Psoas muscle (tissue), 2 donors: ENCODE measurements around the gene SLC6A15.

GRCh38 chr12:79672263-79672994 is 18.3 kb downstream of the PAWR start:
- PRO-cap, 2 experiments, result no peak in any of the 2 experiments

DNA sequence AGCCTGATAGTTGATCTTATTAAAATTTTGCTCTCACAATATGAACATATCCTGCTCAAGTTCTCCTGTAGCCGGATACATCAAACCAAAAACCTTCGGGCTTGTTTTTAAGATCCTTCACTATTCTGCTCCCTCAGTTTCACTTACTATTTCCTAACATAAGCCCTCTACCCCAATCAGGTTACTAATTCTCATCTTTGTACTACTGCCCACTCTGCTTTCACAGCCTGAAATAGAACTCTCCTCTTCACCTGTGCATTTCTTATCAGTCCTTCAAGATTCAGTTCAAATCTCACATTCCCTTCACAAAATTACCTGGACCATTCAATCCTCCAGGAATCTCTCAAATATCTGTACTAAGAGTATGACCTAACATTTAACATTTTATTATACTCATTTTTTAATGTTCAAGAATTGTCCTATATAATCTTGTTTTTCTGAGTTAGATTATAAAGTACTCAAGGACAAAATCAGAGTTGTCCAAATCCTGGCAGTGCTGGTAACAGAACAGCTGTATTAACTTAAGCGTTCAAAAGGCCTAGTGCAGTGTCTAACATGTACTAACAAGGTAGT is 14.1 kb downstream of the PAWR start:
- PRO-cap, 2 experiments, result no peak in any of the 2 experiments

- PRO-cap, 2 experiments, result no peak in any of the 2 experiments
Measured at GRCh38 chr12:79685025-79685464, 5.7 kb downstream of the PAWR start.

GRCh38 chr12:79711752-79712069 is 20.9 kb upstream of the PAWR start:
- PRO-cap, 2 experiments, result no peak in any of the 2 experiments

DNA sequence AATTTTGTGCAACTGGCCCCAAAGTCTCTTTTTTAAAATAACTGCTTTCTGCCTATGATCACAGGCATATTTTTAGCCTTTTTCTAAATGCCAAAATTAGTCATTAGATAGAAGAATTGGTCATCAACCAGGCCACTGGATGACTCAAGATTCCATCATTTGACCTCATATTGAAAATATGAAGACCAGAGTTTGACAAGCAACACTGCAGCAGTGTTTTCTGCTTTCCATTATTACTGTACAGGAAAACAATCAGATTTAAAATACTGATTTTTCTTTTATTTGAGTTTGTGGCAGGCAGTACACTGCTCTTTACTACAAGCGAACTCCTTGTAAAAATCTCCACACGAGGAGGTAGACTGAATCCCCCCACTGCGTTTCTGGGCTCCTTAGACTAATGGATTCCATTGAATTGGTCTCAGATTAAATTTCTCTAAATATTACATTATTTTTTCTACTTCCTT is 54.6 kb upstream of the OTOGL start:
- PRO-cap, 2 experiments, result no peak in any of the 2 experiments

DNA sequence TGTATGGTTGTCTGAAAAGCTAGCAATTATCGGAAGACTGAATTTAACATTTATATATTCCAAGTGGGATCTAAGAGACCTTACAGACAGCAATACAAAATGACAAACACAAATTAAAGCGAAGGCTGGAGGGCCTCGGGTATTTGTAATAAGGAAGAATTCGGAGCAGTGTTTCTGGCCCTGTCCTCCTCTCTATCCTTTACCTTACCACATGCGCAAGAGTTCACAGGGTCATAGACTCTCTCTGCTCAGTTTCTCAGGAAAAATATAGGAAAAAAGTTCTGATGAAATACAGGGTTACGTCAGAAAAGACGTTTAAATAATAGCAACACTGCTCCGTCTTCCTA is 504 bp downstream of the CCDC59 start:
- PRO-cap, 2 experiments, result no peak in any of the 2 experiments

DNA sequence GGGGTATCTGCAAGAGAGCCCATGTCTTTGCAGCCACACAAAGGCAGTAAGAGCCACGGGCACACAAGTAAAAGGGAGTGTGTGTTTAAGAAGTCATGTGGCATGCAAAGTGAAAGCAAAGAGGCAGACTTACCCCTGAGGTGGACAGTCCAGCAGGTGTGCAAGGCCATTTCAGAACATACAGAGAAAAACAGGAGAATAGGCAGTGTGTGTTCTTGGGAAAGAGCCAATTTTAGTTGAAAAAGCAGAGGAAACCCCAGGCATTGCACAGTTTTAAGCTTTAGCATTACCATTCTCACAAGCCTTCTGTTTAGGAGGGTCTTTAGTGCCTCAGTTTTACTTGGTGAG is 26.8 kb upstream of the TMTC2 start:
- PRO-cap, 2 experiments, result no peak in any of the 2 experiments

GRCh38 chr12:82813908-82814641 is 127.4 kb downstream of the TMTC2 start:
- PRO-cap, 2 experiments, result no peak in any of the 2 experiments

DNA sequence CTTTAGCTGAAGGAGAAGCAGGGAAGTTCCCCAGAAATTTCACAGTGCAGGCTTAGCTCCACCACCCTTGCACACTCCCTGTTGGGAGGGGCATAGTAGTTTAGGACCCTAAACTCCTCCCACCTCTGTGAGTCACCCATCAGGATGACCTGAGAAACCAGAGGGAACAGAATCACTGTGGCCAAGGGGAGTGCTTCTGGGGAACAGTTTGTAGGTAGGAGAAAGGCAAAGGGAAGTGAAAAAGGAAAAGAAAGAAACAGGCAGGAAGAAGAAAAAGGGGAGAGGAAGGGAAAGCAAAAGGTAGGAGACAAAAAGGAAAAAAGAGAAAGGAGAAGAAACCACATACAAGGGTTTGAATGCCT is 404.3 kb downstream of the SLC6A15 start:
- PRO-cap, 2 experiments, result no peak in any of the 2 experiments

DNA sequence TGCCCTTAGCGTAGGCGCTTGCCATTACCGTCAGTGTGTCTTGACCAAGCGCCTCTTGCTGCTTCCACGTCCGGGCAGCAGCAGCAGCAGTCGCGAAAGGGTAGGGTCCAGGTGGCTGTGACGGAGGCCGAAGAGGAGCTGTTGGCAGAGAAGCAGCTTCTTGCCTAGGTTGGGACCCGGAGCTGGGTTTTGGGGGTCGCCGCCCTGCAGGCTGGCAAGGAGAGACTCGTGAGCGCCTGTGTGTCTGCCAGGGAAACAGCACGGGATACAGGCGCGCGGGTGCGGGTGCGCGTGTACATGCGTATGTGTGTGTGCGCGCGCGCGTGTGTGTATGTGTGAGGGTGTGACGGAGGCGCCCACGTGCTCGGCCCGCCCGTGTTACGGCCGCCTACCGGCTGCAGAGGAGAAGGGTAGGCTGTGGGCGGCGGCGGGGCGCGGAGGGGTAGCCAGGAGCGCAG is at the start of gene SLC6A15:
Gene SLC6A15, minus strand, starts transcription at position 305 of the 458 bp plus-strand sequence.
- PRO-cap, 2 experiments, result no peak in any of the 2 experiments

DNA sequence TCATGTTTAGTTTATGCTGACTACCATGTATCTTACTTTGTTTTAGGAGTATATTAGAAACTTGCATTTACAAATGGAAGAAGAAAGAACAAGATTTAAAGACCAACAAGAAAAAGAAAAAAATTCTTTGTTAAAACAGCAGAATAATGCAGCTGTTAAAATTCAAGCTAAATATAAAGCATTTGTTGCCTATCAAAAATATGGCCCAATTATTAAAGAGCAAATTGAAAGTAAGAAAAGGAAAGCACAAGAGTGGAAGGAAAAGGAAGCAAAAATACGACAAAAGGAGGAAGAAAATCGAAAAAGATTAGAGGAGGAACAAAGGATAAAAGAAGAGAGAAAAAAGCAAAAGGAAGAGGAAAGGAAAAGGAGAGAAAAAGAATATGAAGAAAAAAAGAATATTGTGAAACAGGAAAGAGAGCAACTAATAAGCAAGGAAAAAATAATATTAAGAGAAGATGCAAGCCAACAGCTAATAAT is 19.4 kb downstream of the LRRIQ1 start:
- PRO-cap, 2 experiments, result no peak in any of the 2 experiments

- PRO-cap, 2 experiments, result no peak in any of the 2 experiments
Measured at GRCh38 chr12:86810810-86811216, 554.6 kb upstream of the MGAT4C start.

DNA sequence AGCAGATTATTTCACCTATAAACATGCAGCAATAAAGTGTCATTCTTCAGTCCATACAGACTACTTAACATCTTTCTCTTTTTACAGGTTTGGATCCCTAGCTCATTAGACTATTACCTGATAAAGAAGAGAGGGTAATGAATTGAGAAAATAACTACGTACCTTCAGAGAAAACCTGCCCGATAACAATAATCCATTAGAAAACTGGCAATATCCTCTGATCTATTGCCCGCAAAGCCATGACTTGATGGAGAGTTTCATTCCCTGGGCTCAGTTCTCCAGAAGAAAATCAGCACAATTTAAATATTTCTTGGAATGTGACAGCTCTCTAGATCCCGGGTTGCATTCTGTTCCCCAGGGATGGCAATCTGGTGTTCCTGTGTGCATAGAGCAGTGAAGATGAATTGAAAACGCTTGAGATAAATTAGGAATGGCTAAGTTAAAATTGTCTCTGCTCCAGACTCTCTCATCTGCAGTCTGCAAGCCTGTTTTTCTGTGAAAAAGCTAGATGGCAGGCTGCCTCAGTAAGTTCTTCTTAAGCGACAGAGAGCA is 582.4 kb upstream of the MGAT4C start:
- PRO-cap, 2 experiments, result no peak in any of the 2 experiments

- PRO-cap, 2 experiments, result no peak in any of the 2 experiments
Measured at GRCh38 chr12:88134112-88134903, 7.6 kb downstream of the CEP290 start.

DNA sequence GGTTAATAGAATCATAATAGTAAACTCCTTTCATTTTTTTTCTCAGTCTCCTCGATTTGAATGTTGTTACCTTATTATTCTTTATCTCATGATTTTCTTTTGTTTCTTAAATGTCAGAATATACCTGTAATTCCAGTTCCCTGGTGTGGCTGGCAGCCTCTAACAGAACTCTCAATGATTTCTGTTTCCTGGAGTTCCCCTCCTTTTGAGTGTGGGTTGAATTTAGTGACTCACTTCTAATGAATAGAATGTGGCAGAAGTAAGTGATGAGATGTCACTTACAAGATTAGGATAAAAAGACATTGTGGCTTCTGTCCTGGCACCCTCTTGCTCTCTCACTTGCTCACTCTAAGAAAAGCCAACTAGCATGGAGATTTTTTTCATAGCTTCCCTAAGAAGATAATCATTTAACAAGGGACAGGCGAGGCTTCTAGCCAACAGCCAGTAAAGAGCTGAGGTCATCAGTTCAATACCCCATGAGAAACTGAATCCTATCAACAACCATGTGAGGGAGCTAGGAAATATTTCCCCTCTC is 156.6 kb downstream of the TMTC3 start:
- PRO-cap, 2 experiments, result no peak in any of the 2 experiments

GRCh38 chr12:88388430-88388983 is 191.8 kb downstream of the KITLG start:
- PRO-cap, 2 experiments, result no peak in any of the 2 experiments

GRCh38 chr12:88425370-88425671 is 154.9 kb downstream of the KITLG start:
- PRO-cap, 2 experiments, result no peak in any of the 2 experiments

DNA sequence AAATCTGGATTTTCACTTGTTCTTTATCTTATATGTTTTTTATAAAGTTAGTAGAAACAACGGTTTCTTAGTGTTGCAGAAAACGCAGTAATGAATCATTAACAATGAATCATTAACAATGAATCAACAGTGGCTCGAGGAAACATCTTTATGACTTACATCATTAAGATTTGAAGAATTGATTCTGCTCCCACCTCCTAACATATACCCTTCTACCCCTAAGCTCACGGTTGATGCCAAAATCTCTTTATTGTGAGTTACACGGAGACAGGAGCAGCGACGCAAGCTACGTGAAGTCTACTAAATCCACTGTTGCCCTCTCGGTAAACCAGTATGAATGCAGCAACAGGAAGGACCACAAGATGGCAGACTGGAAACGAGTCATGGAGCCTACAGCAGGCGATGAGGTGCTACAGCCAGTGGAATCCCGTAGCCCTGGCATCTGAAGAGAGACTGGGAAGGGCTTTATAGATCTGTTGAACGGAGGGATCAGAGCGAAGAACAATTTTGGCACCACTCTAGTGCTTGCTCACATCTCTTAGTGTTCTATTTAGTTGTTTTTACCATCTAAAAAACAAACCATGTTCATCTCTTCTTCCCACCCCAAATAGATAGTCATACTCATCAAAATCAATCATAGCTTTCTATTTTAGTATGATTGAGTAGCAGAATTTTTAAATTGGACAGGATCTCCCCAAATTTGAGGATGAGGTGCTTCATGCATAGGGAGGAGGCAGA is 332.7 kb downstream of the DUSP6 start:
- PRO-cap, 2 experiments, result no peak in any of the 2 experiments

GRCh38 chr12:89343107-89343602 is 9.1 kb downstream of the DUSP6 start:
- PRO-cap, 2 experiments, result no peak in any of the 2 experiments

GRCh38 chr12:89345443-89346743 is 6.4 kb downstream of the DUSP6 start:
- PRO-cap, 2 experiments, result peak in 1 of 2 experiments; most common minus-strand start chr12:89346649 (in 1)